ENCODE data around the genes TRIM77 and TRIM64B.

- RAMPAGE, long total RNA = no peak
- RRBS = no CpG with 5 or more reads among the region's 5 CpGs
PRO-cap:
- standard = no peak
- CoPRO, capped RNA only, 2 experiments = no peak in any of the 2 experiments
- CoPRO, capped and uncapped RNA, 2 experiments = no peak in any of the 2 experiments
- CoPRO, uncapped RNA only, 2 experiments = peak in 2 of 2 experiments; most common plus-strand start chr11:86064206 (in 1); most common minus-strand start chr11:86064228 (in 1)
CAGE:
- cytosol, long polyA plus RNA = no peak
- long polyA plus RNA = no peak
- nucleolus, long total RNA = no peak
- nucleus, long polyA plus RNA = no peak
These were observed 4.5 kb downstream of the PICALM start for GRCh38 chr11:86064176-86064936.

DNA sequence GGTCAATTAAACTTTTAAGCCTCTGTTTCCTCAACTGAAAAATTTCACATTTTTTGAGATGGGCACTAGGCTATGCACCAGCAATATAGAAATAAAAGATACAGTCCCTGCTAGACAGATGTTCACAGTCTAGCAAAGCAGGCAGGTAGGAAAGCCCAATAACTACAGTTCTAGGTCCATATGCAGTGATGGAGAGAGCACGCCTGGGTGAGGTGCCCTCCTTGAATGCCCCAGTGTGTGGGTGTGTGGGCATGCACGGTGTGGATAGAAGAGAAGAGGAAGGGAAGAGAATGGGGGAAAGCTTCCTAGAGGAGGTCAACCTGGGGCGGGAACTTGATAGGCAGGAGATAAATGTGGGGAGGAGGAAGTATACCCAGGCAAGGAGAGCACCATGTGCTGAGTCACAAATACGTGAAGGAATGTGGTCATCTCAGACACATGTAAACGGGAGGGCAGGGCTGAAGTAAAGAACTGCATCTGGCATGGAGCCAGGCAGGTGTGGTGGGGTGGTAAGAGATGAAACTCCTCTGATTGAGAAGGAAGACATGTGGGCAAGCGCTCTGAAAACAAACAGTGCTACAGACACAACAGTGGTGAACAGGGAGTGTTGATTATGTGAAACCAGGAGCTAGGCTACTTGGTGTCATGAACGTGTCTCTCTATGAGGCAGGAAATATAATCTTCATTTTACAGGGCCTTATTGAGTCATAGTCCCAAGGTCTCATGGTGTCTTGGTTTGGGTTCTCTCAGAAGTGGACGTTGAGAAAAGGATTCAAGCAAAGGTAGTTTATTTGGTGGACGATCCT, 61.5 kb upstream of the EED start:
- RAMPAGE, long total RNA = no peak
- RRBS = no CpG with 5 or more reads among the region's 9 CpGs
PRO-cap:
- standard = bidirectional peak, plus-strand start at position 406 of the sequence, minus-strand start at position 292 of the sequence
- CoPRO, capped RNA only, 2 experiments = no peak in any of the 2 experiments
- CoPRO, capped and uncapped RNA, 2 experiments = no peak in any of the 2 experiments
- CoPRO, uncapped RNA only, 2 experiments = no peak in any of the 2 experiments
CAGE:
- cytosol, long polyA plus RNA = no peak
- long polyA plus RNA = no peak
- nucleolus, long total RNA = no peak
- nucleus, long polyA plus RNA = no peak

GRCh38 chr11:86193321-86193977, 51.1 kb upstream of the EED start:
- RAMPAGE, long total RNA = no peak
- RRBS = no CpG with 5 or more reads among the region's 7 CpGs
PRO-cap:
- standard = unidirectional peak, minus-strand start at chr11:86193641
- CoPRO, capped RNA only, 2 experiments = no peak in any of the 2 experiments
- CoPRO, capped and uncapped RNA, 2 experiments = peak in 1 of 2 experiments; most common plus-strand start chr11:86193747 (in 1); most common minus-strand start chr11:86193460 (in 1)
- CoPRO, uncapped RNA only, 2 experiments = no peak in any of the 2 experiments
CAGE:
- cytosol, long polyA plus RNA = start-site peak on the minus strand at chr11:86193452-86193505, 31 and 19 reads in 2 replicates
- long polyA plus RNA = no peak
- nucleolus, long total RNA = no peak
- nucleus, long polyA plus RNA = start-site peak on the minus strand at chr11:86193454-86193531, 139 and 408 reads in 2 replicates; start-site peak on the minus strand at chr11:86193632-86193647, 20 and 41 reads in 2 replicates

GRCh38 chr11:86473820-86474672, 99.4 kb downstream of the CCDC81 start:
- RAMPAGE, long total RNA = no peak
- RRBS = no CpG with 5 or more reads among the region's 9 CpGs
PRO-cap:
- standard = no peak
- CoPRO, capped RNA only, 2 experiments = no peak in any of the 2 experiments
- CoPRO, capped and uncapped RNA, 2 experiments = no peak in any of the 2 experiments
- CoPRO, uncapped RNA only, 2 experiments = no peak in any of the 2 experiments
CAGE:
- cytosol, long polyA plus RNA = no peak
- long polyA plus RNA = no peak
- nucleolus, long total RNA = no peak
- nucleus, long polyA plus RNA = no peak

DNA sequence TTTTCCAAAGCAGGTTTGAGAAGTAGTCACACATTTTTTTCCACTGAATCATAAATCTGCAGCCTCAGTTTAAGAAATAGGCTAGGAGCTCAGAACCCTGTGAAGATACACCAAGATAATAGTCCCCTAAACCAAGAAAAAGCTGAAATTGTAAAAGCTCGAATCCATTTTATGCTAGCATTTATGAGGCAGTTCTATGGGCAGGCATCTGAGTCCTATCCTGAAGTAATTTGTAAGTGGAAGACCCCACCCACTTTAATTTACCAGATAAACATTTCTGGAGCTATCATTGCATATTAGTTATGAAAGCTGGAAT, 149.6 kb downstream of the CCDC81 start:
- RAMPAGE, long total RNA = no peak
- RRBS = no CpG with 5 or more reads among the region's 1 CpG
PRO-cap:
- standard = no peak
- CoPRO, capped RNA only, 2 experiments = no peak in any of the 2 experiments
- CoPRO, capped and uncapped RNA, 2 experiments = no peak in any of the 2 experiments
- CoPRO, uncapped RNA only, 2 experiments = no peak in any of the 2 experiments
CAGE:
- cytosol, long polyA plus RNA = no peak
- long polyA plus RNA = no peak
- nucleolus, long total RNA = no peak
- nucleus, long polyA plus RNA = no peak

DNA sequence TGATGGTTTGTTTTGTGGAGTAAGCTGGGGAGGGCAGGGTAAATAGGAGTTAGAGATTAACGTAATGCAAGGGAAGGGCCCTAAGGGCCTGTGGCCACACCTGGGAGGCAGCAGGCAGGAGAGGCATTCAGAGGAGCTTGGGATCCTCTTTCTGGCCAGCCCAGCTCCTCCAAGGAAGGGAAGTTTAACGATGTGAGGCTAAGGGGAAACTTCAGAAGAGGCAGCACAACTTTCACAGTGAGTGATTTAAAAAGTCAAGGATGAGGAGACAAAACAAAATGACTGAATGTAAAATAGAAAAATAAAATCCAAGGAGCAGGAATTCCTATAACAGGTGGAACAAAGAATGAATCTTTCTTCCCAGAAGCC, 197.1 kb downstream of the CCDC81 start:
- RAMPAGE, long total RNA = no peak
- RRBS = no CpG with 5 or more reads among the region's 2 CpGs
PRO-cap:
- standard = no peak
- CoPRO, capped RNA only, 2 experiments = no peak in any of the 2 experiments
- CoPRO, capped and uncapped RNA, 2 experiments = no peak in any of the 2 experiments
- CoPRO, uncapped RNA only, 2 experiments = no peak in any of the 2 experiments
CAGE:
- cytosol, long polyA plus RNA = no peak
- long polyA plus RNA = no peak
- nucleolus, long total RNA = no peak
- nucleus, long polyA plus RNA = no peak

DNA sequence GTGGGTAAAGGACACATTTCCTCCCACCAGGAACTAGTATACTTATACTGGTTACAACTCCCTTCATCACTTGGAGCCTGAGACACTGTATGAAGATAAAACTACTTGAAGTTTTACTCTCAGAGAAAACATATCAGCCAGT, 171.0 kb upstream of the PRSS23 start:
- RAMPAGE, long total RNA = no peak
PRO-cap:
- standard = no peak
- CoPRO, capped RNA only, 2 experiments = no peak in any of the 2 experiments
- CoPRO, capped and uncapped RNA, 2 experiments = no peak in any of the 2 experiments
- CoPRO, uncapped RNA only, 2 experiments = no peak in any of the 2 experiments
CAGE:
- cytosol, long polyA plus RNA = no peak
- long polyA plus RNA = no peak
- nucleolus, long total RNA = no peak
- nucleus, long polyA plus RNA = no peak

DNA sequence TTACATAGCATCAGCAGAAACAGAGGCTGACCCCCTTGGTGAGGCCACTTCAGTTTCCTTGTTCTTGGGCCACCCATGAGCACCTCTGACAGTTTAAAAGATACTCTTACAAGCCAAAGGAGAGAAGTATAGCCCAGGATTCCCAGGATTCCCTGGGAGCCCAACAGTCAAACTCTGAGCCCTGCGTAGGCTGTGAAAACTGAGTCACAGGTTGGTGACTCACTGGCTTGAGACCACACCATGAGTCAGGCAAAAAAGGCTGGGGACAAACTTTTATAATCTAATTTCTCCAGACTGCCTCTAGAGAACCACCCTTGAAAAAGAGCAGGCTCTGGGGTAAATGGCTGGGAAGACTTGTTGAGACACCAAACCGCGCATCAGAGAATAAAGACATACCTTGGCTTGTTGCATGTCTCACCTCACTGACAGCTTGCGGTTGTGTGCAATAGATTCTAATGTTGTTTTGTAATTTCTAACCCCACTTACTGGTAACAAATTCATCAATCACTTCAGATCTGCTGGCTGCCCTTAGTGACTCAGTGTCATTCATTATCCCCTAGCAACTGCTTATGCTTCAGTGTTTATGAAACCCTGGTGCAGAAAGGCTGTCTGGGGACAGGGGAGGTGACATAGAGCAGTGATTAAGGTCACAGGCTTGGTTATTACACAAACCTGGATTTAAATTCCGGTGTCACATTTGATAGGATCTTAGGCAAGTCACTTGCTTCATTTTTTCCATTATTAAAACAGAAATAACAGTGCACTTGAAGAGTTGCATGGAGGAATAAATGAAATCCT, 56.8 kb upstream of the PRSS23 start:
- RAMPAGE, long total RNA = no peak
- RRBS = no CpG with 5 or more reads among the region's 5 CpGs
PRO-cap:
- standard = bidirectional peak, plus-strand start at position 283 of the sequence, minus-strand start at position 87 of the sequence
- CoPRO, capped RNA only, 2 experiments = peak in 2 of 2 experiments; most common plus-strand start position 278 of the sequence (in 1); most common minus-strand start position 102 of the sequence (in 2)
- CoPRO, capped and uncapped RNA, 2 experiments = no peak in any of the 2 experiments
- CoPRO, uncapped RNA only, 2 experiments = no peak in any of the 2 experiments
CAGE:
- cytosol, long polyA plus RNA = no peak
- long polyA plus RNA = no peak
- nucleolus, long total RNA = no peak
- nucleus, long polyA plus RNA = no peak

- RAMPAGE, long total RNA = no peak
- RRBS = no CpG with 5 or more reads among the region's 6 CpGs
PRO-cap:
- standard = no peak
- CoPRO, capped RNA only, 2 experiments = no peak in any of the 2 experiments
- CoPRO, capped and uncapped RNA, 2 experiments = no peak in any of the 2 experiments
- CoPRO, uncapped RNA only, 2 experiments = no peak in any of the 2 experiments
CAGE:
- cytosol, long polyA plus RNA = no peak
- long polyA plus RNA = no peak
- nucleolus, long total RNA = no peak
- nucleus, long polyA plus RNA = no peak
These were observed 35.6 kb downstream of the FZD4 start for GRCh38 chr11:86919606-86920079.

- RAMPAGE, long total RNA = no peak
- RRBS = no CpG with 5 or more reads among the region's 7 CpGs
PRO-cap:
- standard = no peak
- CoPRO, capped RNA only, 2 experiments = no peak in any of the 2 experiments
- CoPRO, capped and uncapped RNA, 2 experiments = no peak in any of the 2 experiments
- CoPRO, uncapped RNA only, 2 experiments = no peak in any of the 2 experiments
CAGE:
- cytosol, long polyA plus RNA = no peak
- long polyA plus RNA = no peak
- nucleolus, long total RNA = no peak
- nucleus, long polyA plus RNA = no peak
These were observed 13.9 kb downstream of the FZD4 start for GRCh38 chr11:86941048-86941915.

GRCh38 chr11:87321191-87321851, 283.6 kb downstream of the TMEM135 start:
- RAMPAGE, long total RNA = no peak
- RRBS = no CpG with 5 or more reads among the region's 5 CpGs
PRO-cap:
- standard = no peak
- CoPRO, capped RNA only, 2 experiments = no peak in any of the 2 experiments
- CoPRO, capped and uncapped RNA, 2 experiments = no peak in any of the 2 experiments
- CoPRO, uncapped RNA only, 2 experiments = peak in 1 of 2 experiments; most common plus-strand start chr11:87321704 (in 1)
CAGE:
- cytosol, long polyA plus RNA = no peak
- long polyA plus RNA = no peak
- nucleolus, long total RNA = no peak
- nucleus, long polyA plus RNA = no peak

GRCh38 chr11:89710022-89710386, at the start of gene TRIM77:
Gene TRIM77 (plus strand): TSS chr11:89710299.
- RAMPAGE, long total RNA = no peak
- RRBS = no CpG with 5 or more reads among the region's 2 CpGs
PRO-cap:
- standard = no peak
- CoPRO, capped RNA only, 2 experiments = no peak in any of the 2 experiments
- CoPRO, capped and uncapped RNA, 2 experiments = no peak in any of the 2 experiments
- CoPRO, uncapped RNA only, 2 experiments = no peak in any of the 2 experiments
CAGE:
- cytosol, long polyA plus RNA = no peak
- long polyA plus RNA = no peak
- nucleolus, long total RNA = no peak
- nucleus, long polyA plus RNA = no peak

- RAMPAGE, long total RNA = no peak
- RRBS = no CpG with 5 or more reads among the region's 2 CpGs
PRO-cap:
- standard = no peak
- CoPRO, capped RNA only, 2 experiments = no peak in any of the 2 experiments
- CoPRO, capped and uncapped RNA, 2 experiments = no peak in any of the 2 experiments
- CoPRO, uncapped RNA only, 2 experiments = no peak in any of the 2 experiments
CAGE:
- cytosol, long polyA plus RNA = no peak
- long polyA plus RNA = no peak
- nucleolus, long total RNA = no peak
- nucleus, long polyA plus RNA = no peak
These were observed at the start of gene TRIM64B for GRCh38 chr11:89878423-89878661. Gene TRIM64B (minus strand): TSS chr11:89878487.

- RAMPAGE, long total RNA = no peak
- RRBS = no CpG with 5 or more reads among the region's 29 CpGs
PRO-cap:
- standard = unidirectional peak, minus-strand start at chr11:90052507
- CoPRO, capped RNA only, 2 experiments = no peak in any of the 2 experiments
- CoPRO, capped and uncapped RNA, 2 experiments = no peak in any of the 2 experiments
- CoPRO, uncapped RNA only, 2 experiments = no peak in any of the 2 experiments
CAGE:
- cytosol, long polyA plus RNA = no peak
- long polyA plus RNA = no peak
- nucleolus, long total RNA = no peak
- nucleus, long polyA plus RNA = no peak
These were observed 21.5 kb downstream of the TRIM49C start for GRCh38 chr11:90052396-90052807.

- RAMPAGE, long total RNA = no peak
- RRBS = no CpG with 5 or more reads among the region's 1 CpG
PRO-cap:
- standard = no peak
- CoPRO, capped RNA only, 2 experiments = no peak in any of the 2 experiments
- CoPRO, capped and uncapped RNA, 2 experiments = no peak in any of the 2 experiments
- CoPRO, uncapped RNA only, 2 experiments = no peak in any of the 2 experiments
CAGE:
- cytosol, long polyA plus RNA = no peak
- long polyA plus RNA = no peak
- nucleolus, long total RNA = no peak
- nucleus, long polyA plus RNA = no peak
These were observed 13.2 kb downstream of the CHORDC1 start for GRCh38 chr11:90209619-90210128.

GRCh38 chr11:93197110-93197718, 577 bp downstream of the SLC36A4 start:
- RAMPAGE, long total RNA = no peak
- RRBS = no CpG with 5 or more reads among the region's 32 CpGs
PRO-cap:
- standard = bidirectional peak, plus-strand start at chr11:93197579, minus-strand start at chr11:93197408
- CoPRO, capped RNA only, 2 experiments = no peak in any of the 2 experiments
- CoPRO, capped and uncapped RNA, 2 experiments = peak in 2 of 2 experiments; most common plus-strand start chr11:93197500 (in 1); most common minus-strand start chr11:93197411 (in 1)
- CoPRO, uncapped RNA only, 2 experiments = peak in 1 of 2 experiments; most common plus-strand start chr11:93197604 (in 1); most common minus-strand start chr11:93197412 (in 1)
CAGE:
- cytosol, long polyA plus RNA = no peak
- long polyA plus RNA = no peak
- nucleolus, long total RNA = no peak
- nucleus, long polyA plus RNA = no peak

DNA sequence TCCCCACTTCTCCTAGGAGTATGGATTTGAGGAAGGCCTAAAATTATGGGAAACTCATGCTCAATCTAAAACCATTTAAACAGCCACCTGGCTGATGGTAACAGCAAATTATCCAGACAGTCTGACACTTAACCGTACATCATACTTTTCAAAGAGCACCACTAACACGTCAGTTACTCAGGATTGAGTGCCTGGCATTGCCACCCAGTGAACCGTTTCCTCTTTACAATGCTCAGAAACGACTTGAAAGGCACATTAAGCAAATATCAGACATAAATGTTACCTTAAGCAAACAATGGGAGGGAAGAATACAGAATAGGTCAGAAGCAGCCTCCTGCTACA, 18.8 kb upstream of the SLC36A4 start:
- RAMPAGE, long total RNA = no peak
- RRBS = no CpG with 5 or more reads among the region's 4 CpGs
PRO-cap:
- standard = no peak
- CoPRO, capped RNA only, 2 experiments = no peak in any of the 2 experiments
- CoPRO, capped and uncapped RNA, 2 experiments = no peak in any of the 2 experiments
- CoPRO, uncapped RNA only, 2 experiments = no peak in any of the 2 experiments
CAGE:
- cytosol, long polyA plus RNA = no peak
- long polyA plus RNA = no peak
- nucleolus, long total RNA = no peak
- nucleus, long polyA plus RNA = no peak

DNA sequence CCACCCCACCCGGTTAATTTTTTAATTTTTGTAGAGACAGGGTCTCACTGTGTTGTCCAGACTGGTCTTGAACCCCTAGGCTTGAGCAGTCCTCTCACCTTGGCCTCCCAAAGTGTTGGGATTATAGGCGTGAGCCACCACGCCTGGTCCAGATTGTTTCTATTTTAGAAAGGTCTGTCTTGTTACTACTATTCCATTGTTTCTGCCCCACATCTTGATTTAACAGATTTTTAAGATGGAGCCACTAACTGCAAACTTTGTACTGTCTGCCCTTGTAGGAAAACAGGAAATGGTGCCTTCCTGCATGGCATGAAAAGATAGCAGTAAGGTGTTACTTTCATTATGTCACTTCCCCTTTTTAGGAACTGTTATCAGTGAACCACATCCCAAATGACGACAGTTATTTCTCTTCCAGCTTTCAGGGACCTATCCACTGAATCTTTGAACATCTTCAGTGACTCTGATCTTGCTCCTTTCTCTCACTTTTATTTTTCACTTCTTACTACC, 23.2 kb downstream of the TAF1D start:
- RAMPAGE, long total RNA = no peak
- RRBS = no CpG with 5 or more reads among the region's 4 CpGs
PRO-cap:
- standard = no peak
- CoPRO, capped RNA only, 2 experiments = no peak in any of the 2 experiments
- CoPRO, capped and uncapped RNA, 2 experiments = no peak in any of the 2 experiments
- CoPRO, uncapped RNA only, 2 experiments = no peak in any of the 2 experiments
CAGE:
- cytosol, long polyA plus RNA = no peak
- long polyA plus RNA = no peak
- nucleolus, long total RNA = no peak
- nucleus, long polyA plus RNA = no peak

GRCh38 chr11:93774473-93774996, 9.5 kb upstream of the MED17 start:
- RAMPAGE, long total RNA = no peak
- RRBS = no CpG with 5 or more reads among the region's 5 CpGs
PRO-cap:
- standard = no peak
- CoPRO, capped RNA only, 2 experiments = no peak in any of the 2 experiments
- CoPRO, capped and uncapped RNA, 2 experiments = no peak in any of the 2 experiments
- CoPRO, uncapped RNA only, 2 experiments = no peak in any of the 2 experiments
CAGE:
- cytosol, long polyA plus RNA = no peak
- long polyA plus RNA = no peak
- nucleolus, long total RNA = no peak
- nucleus, long polyA plus RNA = no peak

All from K562 (cell line).